Measurements from ENCODE around the genes ACSF2 and CHAD.

GRCh38 chr17:50198153-50198699, 3.2 kb downstream of the COL1A1 start:
- PRO-cap = no peak

DNA sequence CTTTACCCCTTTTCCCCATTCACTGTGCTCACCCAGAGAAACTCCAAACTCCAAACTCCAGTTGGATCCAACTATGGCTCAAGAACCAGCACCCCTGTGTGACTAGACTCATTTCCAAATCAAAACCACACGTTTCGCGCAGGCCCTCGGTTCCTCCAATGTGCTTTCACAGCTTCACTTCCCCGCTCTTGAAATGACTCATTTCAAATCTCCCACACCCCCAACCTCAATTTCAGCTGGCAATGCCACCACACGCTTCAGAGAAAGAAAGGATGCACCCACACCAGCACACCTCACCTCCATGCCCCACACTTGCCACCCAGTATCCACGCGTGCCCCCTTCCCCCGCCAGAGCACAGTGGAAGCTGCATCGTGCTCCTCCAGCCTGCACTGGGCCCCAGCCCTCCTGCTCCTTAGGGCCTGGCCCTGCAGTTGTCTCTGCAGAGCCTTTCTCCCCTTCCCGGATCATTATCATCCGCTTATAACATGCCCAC, 9.0 kb downstream of the TMEM92 start:
- PRO-cap = no peak

GRCh38 chr17:50289682-50290868, 15.8 kb downstream of the TMEM92 start:
- PRO-cap = bidirectional peak, plus-strand start at chr17:50290331, minus-strand start at chr17:50290205

DNA sequence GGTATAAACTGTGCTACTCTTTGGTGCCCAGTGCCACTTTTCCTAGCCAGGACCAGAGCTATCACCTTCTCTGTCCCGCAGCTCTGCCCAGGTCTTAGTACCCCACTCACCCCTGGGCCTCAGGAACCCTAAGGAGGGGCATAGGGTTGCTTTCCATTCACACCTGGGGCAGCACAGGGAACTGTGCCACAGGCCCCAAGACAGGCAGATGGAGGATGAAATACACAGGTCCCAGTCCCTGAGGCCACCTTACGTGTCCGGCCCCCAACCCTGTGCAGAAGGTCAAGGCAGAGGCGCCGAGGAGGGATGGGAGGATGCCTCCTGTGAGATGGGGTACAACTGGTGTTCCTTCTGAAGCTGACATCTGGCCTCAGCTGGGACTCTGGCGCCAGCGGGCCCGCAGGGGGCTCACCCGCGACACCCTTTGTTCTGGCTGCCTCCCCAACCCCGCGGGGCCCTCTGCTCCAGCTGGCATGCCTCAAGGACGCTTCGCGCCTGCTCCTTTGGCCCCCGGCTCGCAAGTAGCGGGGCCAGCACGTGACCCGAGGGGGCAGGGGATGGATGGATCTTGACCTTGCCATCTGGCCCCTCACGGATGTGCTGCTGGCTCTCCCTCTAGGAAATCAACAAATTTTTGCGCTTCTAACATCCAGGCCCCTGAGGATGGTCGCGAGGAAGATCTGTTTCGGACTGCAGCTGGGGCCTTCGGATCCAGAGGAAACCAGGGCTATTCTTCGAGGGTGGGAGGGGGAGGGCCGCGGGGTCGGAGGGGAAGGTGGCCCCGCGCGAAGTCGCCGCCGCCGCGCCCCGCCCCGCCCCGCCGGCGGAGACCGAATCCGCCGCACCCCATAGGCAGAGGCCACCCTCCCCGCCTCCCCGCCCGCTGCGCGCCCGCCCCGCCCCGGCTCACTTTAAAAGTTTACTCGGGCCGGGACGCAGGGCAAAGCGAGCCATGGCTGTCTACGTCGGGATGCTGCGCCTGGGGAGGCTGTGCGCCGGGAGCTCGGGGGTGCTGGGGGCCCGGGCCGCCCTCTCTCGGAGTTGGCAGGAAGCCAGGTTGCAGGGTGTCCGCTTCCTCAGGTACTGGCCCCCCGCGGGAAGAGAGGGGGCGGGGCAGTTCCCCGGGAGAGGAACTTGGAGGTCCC, at the start of gene ACSF2:
Gene ACSF2 (plus strand): TSS at position 909 of the 1,145 bp plus-strand sequence.
- PRO-cap = bidirectional peak, plus-strand start at position 909 of the sequence, minus-strand start at position 829 of the sequence

GRCh38 chr17:50431074-50431639, 5.1 kb downstream of the ACSF2 start:
- PRO-cap = no peak

GRCh38 chr17:50463679-50464690, 4.7 kb downstream of the CHAD start:
- PRO-cap = no peak

DNA sequence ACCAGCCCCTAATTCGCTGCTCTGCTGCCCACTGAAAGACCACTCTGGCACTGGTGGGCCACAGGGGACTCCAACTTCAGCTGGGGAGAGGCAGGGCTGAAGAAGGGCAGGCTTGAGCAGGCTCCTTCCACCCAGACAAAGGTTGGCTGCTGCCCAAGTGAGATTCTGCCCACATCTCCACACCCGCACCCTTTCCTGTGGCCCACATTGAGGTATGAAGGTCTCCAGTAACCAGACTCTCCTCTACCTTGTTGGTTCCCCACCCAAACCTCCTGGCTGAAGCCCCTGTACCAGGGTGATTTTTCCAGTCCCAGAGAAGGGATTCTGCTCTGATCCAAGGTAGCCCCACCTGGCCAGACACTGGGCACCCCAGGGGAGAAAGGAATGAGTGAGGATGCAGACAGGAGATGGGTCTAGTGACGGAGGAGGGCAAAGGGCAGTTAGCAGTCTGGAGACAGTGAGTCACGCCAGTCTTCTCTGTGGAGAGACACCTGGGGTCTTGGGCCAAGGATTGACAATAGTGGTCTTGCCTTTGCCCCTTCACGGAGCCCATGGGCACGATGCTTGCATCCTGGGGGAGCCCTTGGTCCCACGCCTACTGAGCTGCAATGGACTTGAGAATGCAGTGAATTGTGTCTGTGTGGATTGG, 1.7 kb downstream of the CHAD start:
- PRO-cap = no peak

DNA sequence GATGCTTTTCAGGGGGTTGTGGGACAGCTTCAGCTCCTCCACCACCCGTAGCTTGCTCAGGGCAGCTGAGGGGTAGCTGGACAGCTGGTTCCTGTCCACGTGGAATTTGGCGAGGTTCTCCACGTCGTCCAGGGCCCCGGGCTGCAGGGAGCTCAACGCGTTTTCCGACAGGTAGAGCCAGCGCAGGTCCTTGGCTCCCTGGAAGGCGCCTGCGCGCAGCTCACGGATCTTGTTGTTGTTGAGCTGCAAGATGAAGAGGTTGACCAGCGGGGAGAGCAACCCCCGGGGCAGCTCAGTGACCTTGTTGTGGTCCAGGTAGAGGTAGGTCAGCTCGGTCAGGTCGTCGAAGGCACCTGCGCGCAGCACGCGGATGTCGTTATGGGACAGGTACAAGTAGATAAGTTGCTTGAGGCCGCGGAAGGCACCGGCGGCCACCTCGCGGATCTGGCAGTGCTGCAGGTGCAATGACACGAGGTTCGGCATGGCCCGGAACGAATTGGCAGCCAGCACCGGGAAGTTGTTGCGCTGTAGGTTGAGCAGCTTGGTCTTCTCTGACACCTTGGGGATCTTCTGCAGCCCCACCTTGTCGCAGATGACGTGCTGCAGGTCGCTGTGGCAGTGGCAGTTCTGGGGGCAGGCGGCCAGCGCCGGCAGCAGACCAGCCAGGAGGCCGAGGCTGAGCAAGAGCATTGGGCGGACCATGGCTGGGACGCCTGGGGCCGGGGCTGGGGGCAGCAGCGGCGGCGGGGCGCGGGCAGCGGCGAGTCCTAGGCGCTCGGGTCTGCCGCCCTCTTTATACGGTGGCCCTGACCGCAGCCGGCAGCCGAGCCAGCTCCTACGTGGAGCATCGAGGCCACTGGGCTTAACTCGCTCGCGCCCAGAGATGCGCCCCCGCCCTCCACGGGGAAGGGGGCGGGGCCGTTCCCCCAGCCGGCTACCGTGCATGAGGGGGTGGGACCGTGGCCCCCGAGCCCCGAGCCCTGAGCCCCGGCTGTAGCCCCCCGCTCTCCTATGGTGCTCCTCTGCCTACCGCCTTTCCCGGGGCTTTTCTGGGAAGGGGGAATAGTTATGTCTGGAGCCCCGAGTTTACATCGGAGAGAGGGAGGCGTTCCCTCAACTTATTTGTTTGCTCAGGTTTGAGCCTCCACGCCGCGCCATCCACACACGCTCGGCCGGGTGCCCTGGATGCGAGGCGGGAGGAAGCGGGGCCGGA, at the start of gene CHAD:
Gene CHAD (minus strand): TSS at position 769 of the 1,213 bp plus-strand sequence.
- PRO-cap = no peak

DNA sequence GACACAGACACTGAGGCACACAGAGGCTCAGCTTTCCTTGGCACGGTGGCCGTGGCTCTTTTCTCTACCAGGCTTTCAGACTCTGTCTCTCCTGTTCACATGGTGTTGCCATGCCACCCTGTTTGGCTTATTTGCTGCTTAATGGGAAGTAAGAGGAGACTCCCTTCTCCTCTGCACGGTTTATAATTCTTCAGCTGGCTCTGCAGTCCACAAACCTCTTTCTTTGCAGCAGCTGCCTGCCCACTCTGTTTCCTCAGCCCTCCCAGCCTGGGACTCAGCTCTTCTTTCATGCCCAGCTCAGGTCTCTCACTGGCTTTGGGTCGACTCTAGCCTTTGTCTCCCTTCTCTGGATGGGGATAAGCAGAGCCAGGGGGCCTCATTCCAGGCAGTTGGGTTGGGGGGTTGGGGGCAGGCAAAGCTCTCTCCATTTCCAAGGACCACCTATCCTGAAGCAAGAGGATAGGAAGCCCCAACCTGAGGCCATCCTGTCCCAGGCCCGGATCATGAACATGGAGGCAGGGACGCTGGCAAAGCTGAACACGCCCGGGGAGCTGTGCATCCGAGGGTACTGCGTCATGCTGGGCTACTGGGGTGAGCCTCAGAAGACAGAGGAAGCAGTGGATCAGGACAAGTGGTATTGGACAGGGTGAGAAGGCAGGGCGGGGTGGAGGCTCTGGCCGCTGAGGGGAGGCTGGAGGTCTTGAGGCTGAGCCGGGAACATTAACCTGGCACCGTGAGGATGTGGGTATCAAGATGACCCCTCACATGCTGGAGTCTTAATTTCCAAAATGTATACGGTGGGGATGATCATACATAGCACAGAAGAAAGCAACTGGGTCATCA, 3.5 kb upstream of the CHAD start:
- PRO-cap = no peak

DNA sequence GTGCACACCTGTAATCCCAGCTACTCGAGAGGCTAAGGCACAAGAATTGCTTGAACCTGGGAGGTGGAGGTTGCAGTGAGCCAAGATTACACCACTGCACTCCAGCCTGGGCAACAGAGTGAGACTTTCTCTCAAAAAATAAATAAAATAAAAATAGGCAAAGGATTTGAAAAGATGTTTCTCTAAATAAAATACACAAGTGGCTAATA, 9.2 kb upstream of the MYCBPAP start:
- PRO-cap = no peak

DNA sequence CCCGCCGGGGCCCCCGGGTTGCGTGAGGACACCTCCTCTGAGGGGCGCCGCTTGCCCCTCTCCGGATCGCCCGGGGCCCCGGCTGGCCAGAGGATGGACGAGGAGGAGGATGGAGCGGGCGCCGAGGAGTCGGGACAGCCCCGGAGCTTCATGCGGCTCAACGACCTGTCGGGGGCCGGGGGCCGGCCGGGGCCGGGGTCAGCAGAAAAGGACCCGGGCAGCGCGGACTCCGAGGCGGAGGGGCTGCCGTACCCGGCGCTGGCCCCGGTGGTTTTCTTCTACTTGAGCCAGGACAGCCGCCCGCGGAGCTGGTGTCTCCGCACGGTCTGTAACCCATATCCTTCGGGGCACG, 828 bp downstream of the CACNA1G start:
- PRO-cap = no peak

DNA sequence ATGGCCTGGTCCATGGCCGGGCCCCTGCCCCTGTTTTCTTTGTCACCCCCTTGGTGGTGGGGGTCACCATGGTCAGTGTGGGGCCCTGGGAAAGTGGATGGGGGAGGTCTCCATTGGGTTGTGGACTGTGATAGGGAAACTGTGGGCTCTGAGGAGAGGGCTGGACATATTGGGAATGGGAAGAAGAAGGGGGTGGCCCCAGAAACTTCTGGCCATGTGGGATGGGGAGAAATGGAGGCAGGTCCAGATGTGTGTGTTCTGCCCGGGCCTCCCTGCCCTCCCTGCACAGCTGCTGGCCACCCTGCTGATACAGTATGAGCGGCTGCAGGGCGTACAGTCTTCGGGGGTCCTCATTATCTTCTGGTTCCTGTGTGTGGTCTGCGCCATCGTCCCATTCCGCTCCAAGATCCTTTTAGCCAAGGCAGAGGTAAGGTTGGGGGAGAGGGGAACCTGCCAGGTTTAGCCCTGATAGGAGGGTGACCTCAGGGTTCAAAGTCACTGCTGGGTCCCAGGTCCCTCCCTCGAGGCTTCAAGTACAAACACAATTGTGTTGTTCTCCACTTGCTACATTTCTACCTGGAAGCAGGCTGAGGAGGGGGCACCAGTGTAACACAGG, 22.2 kb downstream of the ABCC3 start:
- PRO-cap = no peak

- PRO-cap = no peak
These were observed 12.2 kb downstream of the LUC7L3 start for GRCh38 chr17:50731501-50732011.

DNA sequence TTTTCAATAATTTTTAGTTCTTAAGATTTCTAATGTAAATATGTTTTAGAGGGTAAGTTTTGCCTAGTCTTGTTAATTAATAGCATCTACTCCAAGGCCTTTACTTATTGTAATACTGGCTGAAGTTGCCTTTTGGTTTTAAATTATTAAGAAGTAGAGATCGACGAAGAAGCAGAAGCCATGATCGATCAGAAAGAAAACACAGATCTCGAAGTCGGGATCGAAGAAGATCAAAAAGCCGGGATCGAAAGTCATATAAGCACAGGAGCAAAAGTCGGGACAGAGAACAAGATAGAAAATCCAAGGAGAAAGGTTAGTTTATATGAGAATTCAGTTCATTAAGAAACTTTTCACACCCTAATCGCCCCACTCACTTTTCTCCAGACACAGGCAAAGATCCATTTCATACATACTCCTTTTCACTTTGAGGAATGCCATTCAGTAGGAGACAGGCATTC, 20.9 kb downstream of the ANKRD40CL start:
- PRO-cap = no peak

GRCh38 chr17:50807391-50807998, 27.9 kb upstream of the WFIKKN2 start:
- PRO-cap = no peak

DNA sequence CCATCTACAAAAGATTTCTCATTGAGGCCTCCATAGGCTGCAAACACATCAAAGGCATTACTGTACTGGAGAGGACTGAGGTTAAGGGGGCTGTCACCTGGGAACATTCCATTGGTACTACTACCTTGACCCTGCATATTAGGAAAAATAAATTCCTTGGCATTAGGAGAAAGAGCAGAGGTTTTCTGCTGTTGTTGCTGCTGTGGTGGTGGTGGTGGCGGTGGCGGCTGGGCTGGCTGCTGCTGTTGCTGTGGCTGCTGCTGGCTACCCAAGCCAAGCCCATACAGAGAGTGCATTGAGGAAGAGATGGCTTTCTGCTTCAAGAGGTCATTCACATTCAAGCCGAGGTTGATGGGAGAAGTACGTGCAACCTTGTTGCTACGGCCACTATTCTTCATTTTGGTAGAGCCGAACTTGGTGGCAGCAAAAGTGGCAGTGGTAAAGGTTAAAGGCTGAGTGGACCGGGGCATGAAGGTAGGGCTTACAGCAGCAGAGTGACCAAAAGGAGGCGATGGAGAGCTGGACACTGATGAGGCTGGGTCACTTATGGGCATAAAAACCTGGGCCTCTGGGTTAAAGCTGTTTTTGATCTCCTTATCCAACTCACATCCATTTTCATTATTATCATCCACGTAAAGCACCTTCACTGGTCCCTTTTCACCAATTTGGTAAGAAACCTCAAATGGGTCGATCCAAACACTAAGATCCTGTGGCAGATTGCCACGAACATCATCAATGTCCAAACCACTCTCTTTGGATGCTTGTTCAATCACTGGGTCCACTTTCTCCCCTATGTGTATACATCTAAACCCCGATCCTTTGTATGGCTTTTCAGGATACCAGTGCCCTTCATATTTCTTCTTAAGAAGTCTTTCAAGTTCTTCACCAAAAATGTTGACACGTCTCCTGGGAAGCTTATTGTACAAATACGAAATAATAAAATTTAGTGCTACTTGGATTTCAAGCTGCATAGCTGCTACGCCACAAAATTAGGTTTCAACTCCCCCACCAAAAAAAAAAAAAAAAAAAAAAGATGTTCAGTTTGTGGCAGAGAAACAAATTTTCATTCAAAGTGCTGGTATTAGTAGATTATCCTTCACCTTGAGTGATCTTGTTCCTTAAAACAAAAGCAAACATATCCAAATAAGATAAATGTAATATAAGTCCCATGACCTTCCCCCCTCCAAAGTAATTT, 2.7 kb downstream of the TOB1 start:
- PRO-cap = no peak

DNA sequence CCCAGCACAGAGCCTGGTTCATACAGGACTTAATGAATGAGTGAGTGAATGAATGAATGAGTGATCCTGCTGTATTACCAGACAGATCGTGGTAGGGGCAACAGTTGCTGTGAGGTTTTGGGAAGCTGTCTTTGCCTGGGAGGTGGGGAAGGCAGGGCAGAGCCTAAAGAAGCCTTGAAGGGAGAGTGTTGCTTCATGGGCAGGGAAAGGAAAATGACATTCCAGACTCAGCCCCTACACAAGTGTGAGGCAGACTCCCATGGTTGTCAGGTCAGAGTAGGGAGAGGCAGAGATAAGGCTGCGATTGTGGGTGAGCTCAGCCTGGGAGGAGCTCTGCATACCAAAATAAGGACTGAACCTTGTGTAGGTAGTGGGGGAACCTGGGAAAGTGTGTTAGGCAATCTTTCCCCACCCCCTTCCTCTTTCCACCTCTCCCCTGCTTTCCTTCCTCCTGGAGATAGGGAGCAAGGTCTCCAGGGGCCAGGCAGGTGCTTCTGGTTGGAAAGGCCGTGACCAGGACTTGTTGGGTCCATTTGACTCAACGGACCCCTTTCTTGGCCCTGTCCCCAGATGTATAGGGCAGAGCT, 18.3 kb upstream of the TOB1 start:
- PRO-cap = no peak

DNA sequence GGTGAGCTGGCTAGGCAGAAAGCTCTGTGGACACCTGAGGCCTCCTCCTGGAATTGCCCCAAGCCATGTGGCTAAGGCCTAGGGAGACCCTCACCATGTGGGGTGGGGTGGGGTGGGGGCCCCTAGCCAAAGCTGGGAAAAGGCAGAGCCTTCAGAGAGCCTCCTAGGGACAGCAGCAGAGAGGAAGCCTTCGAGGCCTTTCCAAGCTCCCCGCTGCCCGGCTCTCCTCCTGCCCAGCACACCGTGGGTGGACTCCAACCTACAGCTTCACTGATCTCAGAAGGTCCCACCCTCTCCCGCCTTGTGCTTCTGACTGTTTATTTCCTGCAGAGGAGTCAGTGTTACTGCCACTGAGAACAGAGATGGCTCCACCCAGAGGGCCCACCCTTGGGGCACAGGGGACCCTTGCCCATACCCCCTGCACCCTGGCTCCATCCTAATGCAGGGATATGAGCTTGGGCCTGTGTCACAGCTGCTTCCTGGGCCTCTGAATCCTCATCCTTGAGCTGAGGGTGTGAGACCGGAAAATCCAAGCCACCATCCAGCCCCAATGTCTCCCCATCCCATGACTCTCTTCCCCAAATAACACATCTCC, 52.7 kb upstream of the TOB1 start:
- PRO-cap = no peak

DNA sequence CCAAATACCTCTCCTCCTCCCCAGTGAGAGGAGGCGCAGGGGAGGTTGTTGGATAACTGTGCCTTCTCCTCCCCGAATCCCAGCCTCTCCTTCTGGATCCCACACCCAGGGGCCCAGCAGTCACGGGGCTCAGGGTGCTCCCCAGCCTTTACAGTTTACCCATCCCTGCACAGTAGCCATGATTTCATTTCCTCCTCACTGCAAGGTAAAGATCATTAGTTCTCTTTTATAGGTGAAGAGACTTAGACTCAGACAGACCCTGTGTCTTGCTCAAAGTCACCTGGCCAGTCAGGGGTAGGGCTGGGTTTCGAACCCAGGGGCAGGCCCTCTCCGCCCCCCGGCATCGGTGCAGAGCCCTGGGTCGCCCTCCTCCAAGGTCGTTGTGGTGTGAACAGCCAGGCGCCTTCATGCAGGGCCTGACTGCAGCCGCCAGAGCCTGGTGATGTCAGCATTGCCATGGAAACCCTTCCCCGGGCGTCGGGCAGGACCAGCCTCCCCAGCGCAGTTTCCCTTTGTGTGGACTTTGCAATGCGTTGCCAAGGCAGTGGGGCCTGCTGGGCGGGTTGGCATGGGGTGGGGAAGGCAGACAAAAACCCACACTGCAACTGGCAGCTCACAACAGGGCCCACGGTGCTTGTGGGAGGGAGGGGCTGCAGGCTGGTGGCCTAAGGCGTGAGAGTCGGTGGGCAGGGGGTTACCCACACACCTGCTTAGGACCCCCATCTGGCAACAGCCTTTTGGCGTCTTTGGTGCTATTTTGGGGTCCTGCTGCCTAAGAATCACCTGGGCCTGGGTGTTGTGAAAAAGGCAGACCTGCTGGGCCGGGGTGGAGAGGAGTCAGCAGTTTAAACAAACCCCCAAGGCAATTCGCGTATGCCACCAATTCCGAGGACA, 53.5 kb upstream of the TOB1 start:
- PRO-cap = no peak

- PRO-cap = no peak
These were observed 81.9 kb upstream of the TOB1 start for GRCh38 chr17:50947997-50948588.

All from A673 (cell line).